Suprapubic skin (tissue), 4 donors: Measurements from ENCODE around the genes SVIL and MTPAP.

DNA sequence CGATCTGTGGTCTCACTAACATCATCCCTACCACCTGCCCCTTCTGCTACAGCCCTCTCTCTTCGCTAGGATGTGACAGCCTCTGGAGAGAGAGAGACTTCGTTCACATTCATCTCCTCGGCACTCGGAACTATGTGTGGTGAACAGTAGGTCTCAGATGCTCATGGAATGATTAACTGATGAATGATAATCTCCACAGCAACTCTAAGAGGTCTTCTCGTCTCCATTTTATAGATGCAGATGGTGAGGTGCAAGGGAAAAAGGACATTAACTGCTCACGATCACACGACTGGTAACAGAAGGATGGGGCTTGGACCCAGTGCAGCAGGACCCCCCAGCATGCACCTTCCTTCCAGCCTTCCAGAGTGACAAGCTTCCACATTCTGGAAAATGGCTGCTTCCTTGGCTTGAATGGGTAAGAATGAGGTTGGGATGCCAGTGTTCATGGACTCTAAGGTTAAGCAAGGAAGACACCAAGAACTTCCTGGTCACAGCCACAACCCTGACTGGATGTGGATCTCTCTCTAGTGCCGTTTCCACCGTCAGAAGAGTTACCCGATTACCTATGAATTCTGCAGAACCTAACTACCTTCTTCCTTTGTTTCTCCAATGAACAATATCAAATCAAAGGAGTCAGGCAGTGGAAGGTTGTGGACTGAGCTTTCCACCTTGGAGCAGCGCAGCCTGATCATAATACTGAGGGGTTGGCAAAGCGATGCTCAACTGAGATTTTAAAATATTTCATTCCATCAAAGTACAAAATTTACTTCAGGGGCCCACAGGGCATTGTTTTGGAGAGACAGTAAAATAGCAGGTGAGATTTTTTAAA lies 94.3 kb downstream of the SVIL start:
- PRO-cap: no peak
- RAMPAGE, long total RNA, 4 experiments: no peak in any of the 4 experiments

- PRO-cap: no peak
- RAMPAGE, long total RNA, 4 experiments: no peak in any of the 4 experiments
These were observed 84.3 kb downstream of the SVIL start for GRCh38 chr10:29550327-29550984.

DNA sequence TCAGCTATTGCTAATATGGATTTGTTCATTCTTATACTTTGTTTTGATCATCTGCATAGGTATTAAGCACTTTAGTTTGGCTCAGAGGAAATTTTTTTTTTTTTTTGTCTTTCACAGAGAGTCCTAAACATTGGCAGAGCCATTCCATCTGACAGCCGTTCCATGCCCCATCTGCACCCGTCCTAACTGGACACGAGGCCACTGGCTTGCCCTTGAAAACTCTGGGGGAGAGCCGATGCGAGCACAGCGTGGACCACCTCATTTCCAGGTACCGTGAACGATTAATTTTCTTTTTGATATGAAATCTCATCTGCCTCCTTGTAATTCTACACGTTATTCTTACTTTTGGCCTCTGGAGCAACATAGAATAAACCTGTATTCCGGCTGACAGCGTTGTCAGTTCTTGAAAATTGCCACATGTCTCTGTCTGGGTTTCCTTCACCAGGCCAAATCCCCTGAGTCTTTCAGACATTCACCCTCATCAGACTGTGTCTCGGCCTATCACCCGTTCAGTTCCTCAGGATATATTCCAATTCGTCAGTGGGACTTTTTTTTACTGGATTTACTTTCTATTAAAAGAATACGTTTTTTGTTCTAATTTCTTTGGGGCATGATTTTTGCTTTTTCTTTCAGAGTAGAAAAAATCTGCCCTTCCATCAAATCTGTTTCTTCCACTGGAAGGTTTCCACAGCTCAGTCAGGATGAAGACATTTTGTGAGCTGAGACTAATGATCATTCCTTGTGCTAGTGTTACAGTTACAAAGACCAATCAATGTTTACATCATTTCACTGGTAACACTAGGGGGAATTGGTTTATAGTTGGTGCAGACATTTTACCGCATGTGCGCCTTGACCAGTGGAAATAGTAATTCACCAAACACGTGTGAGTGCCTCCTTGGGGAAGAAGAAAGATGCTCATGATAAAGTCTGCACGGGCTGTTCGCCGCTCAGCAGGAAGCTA lies 73.0 kb downstream of the SVIL start:
- PRO-cap: no peak
- RAMPAGE, long total RNA, 4 experiments: no peak in any of the 4 experiments

GRCh38 chr10:29622380-29623123 lies 12.2 kb downstream of the SVIL start:
- PRO-cap: no peak
- RAMPAGE, long total RNA, 4 experiments: no peak in any of the 4 experiments

- PRO-cap: bidirectional peak, plus-strand start at chr10:29635061, minus-strand start at chr10:29634971
- RAMPAGE, long total RNA, 4 experiments: no peak in any of the 4 experiments
These were observed at the start of gene SVIL for GRCh38 chr10:29633996-29635335. TSS of gene SVIL (minus strand) at chr10:29634971.

DNA sequence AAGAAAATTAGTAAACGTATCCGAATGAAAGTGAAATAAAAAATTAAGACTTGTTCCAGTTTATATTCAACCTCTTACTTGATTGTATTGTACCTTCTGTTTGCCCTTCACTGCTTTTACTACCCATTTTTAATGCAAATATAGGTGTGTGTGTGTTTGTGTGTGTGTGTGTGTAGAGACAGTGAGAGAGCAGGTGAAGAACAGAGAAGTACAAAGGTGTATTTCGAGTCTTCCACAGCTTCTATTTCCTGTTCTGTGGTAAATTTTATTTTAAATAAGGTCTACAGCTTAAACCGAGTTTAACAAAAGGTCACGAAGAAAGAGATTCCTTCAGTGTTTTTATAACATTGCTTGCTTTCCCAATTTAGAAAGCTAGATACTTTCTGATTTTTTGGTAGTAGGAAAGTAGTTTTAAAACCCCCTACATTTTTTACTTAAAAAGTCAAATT lies 12.7 kb upstream of the SVIL start:
- PRO-cap: no peak
- RAMPAGE, long total RNA, 4 experiments: no peak in any of the 4 experiments

DNA sequence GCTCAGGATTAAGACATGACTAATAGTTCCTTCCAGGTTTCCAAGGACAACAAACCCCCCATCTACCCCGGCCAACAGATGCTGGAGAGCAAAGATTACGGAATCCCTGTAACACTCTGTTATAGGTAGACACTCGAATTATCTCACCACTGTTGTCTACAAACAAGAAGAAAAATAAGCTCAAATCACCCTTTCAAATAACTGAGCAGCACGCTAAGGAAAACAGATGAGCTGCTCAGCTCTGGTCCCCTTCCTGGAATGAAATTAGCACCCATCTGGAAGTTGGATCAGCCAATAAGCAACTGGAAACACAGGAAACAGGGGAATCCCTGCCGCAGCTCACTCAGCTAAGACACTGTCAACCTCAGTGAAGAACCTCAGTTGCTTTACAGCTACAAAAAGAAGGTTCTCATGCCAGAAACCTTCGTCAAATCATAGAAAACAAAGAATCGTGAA lies 56.9 kb upstream of the SVIL start:
- PRO-cap: no peak
- RAMPAGE, long total RNA, 4 experiments: no peak in any of the 4 experiments

DNA sequence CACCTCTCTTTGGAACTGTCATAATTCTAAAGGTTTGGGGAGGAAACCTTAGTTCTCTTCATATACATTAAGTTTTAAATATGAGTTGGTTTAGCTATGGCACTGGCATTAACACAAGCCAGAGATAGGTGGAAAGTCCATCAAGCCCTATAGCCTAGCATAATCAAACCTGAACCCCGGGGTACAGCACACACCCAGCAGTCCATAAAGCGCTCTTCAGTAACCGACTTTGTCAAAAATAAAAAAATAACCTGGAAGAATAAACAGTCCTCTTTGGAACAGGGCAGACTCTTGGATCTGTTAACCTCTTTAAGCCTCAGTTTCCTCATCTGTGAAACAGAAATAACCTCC lies 99.4 kb upstream of the SVIL start:
- PRO-cap: no peak
- RAMPAGE, long total RNA, 4 experiments: no peak in any of the 4 experiments

DNA sequence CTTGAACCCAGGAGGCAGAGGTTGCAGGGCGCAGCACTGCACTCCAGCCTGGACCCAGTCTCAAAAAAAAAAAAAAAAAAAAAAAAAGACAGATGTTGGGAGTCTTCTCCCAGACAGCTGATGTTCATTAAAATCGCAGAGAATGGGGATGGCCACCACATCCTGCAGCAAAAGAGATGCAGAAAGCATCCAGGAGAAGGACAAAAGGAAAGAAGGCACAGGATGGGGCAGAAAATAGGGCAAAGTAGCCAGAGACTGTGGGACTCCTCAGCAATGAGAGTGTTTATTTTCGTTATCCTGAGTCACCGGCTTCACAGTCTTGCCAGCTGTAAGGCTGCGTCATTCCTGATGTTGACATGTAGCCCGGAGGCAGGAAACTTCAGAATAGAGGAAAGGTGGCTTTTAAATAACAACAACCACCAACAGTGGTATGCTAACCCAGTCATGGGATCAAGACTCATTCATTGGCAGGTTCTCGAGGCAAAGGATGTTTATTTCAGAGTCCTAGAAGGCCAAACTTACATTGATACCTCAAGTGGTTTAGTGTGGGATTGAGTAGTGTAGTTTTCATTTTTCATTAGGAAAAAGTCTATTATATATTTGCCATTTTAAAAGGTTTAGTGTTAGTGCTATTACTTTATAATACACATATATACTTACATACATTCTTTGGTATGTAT lies 149.6 kb upstream of the SVIL start:
- PRO-cap: no peak
- RAMPAGE, long total RNA, 4 experiments: no peak in any of the 4 experiments

GRCh38 chr10:29839631-29840939 lies 205.3 kb upstream of the SVIL start:
- PRO-cap: no peak
- RAMPAGE, long total RNA, 4 experiments: no peak in any of the 4 experiments

GRCh38 chr10:29998330-29998772 lies 61.0 kb downstream of the JCAD start:
- PRO-cap: no peak
- RAMPAGE, long total RNA, 4 experiments: no peak in any of the 4 experiments

- PRO-cap: no peak
- RAMPAGE, long total RNA, 4 experiments: no peak in any of the 4 experiments
These were observed 19.4 kb downstream of the JCAD start for GRCh38 chr10:30039756-30040517.

DNA sequence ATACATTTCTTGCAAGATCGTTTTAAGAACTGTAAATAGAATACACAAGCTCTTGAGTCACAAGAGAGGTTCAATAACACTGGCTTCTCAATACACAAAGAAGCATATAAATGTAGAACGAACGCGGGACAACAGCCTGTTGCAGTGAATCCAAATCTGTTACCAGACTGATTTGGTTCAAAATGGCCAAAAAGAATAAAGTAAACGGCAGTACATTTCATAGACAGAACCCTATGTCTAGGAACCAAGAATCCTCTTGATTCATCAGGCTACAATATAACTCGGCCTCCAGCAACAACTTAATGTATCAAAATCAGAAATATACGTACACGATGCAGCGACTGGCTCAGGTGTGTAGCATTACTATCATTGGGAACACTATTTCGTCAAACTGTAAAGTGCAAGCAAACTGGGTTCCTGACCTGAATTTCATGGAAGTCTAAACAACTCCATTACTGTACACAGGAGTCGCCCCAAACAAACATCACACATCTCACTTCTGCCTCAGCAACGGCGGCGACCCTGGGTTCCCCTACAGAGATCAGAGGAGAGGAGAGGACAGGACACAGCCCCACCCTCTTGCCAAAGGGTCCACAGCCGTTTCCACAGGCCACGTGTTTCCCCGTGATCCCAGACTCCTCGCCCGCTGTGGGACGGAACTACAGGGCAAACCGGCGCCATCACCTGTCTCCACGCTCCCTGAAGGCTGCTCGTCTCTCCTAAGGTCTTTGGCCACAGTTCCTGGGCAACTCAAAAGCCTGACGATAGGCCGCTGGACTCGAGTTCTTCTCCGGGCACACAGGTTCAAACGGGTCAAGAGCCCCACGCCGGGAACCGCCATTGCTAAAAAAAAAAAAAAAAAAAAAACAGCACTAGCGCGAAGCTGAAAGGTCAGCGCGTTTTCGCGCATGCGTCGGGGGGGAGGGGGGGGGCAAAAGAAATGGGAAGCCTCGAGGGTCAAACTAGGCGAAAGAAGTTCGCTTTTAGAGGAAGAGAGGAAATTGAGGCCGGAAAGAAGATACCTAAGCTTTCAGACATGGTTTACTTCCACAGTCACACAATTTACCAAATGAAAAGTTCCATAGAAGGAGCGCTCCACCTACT lies at the start of gene MTPAP:
MTPAP (minus strand) TSS at position 844 of the 1,104 bp plus-strand sequence.
- PRO-cap: bidirectional peak, plus-strand start at position 656 of the sequence, minus-strand start at position 591 of the sequence
- RAMPAGE, long total RNA, 4 experiments: no peak in any of the 4 experiments

DNA sequence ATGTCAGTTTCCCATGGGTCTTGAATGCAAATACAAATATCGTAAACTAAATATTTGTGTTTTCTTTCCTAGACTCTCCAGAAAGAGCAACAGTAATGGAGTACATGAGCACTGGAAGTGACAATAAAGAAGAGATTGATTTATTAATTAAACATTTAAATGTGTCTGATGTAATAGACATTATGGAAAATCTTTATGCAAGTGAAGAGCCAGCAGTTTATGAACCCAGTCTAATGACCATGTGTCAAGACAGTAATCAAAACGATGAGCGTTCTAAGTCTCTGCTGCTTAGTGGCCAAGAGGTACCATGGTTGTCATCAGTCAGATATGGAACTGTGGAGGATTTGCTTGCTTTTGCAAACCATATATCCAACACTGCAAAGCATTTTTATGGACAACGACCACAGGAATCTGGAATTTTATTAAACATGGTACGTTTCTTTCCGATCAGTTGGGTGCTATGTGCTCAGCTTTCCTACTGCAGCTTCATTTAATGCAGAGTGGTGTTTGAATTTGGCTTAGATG lies 4.9 kb downstream of the MAP3K8 start:
- PRO-cap: no peak
- RAMPAGE, long total RNA, 4 experiments: no peak in any of the 4 experiments

DNA sequence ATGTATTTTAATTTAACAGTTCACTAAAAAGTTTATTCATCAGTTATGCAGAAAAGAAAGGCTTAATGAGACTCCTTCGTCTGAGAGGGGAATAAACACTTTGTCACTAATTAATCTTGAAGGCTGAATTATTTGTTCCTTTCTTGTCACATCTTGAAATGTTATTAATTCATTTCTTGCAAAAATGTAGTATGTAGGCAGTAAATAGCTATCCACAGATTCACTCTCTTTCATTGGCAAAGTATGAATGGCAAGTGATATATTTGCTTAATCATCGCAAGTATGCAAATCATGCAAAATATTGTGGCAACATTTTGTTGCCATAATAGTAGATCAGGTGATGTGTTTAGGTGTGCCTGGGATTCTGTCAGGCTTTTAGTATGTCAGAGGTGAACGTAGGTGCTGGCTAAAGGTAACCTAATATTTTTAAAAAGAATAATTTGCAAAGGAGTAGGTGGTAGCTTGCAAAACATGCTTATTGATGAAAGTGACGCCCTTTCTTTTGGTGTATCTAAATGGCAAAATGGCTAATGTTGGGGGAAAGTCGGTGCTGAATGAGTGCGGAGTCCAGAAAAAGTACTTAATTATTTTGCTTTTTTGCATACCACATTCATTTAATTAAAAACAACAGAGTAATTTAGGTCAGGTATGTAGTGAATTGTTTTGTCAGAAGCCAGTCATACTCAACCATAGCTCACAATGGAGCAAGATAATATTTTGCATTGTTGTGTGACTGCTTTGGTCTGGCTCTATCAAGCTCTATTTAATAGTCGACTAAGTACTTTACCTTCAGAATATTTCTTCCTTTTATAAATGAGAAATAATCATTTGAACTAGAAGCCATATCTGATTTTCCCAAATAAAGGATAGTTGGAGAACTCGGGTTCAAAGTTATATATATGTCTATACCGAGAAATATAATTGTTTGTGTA lies 6.1 kb downstream of the MAP3K8 start:
- PRO-cap: no peak
- RAMPAGE, long total RNA, 4 experiments: no peak in any of the 4 experiments

GRCh38 chr10:30441764-30442667 lies 8.0 kb downstream of the MAP3K8 start:
- PRO-cap: no peak
- RAMPAGE, long total RNA, 4 experiments: no peak in any of the 4 experiments

- PRO-cap: no peak
- RAMPAGE, long total RNA, 4 experiments: no peak in any of the 4 experiments
These were observed 71.6 kb downstream of the LYZL2 start for GRCh38 chr10:30557834-30558433.

- PRO-cap: no peak
- RAMPAGE, long total RNA, 4 experiments: no peak in any of the 4 experiments
These were observed 32.5 kb downstream of the LYZL2 start for GRCh38 chr10:30597046-30597553.

DNA sequence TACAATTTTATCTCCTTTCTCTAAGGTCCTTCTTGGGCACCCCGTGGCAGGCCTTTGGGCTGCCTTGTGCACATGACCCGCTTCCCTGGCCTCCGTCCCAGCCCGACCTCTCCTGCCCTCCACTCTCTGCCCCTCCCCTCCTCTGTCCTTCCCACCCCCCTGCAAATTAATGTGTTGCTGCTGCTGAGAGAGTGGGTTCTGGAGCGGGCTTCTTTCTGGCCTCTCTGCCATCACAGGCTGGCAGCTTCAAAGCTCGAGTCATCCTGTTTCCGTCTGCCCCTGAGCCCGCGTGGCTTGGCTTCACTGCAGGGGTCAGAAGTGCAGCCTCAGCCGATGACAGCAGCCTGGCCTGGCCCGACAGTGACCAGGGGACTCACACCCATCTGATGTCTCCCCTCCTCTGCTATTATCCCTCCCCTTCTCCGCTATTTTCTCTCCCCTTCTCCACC lies 24.2 kb downstream of the LYZL2 start:
- PRO-cap: no peak
- RAMPAGE, long total RNA, 4 experiments: no peak in any of the 4 experiments

GRCh38 chr10:30783813-30784359 lies 154.3 kb upstream of the LYZL2 start:
- PRO-cap: no peak
- RAMPAGE, long total RNA, 4 experiments: no peak in any of the 4 experiments